Cardiac septum (tissue), 1 donor: ENCODE measurements around a stretch of chr1.

- PRO-cap, result no peak
These were observed 212.8 kb upstream of the FGGY start for GRCh38 chr1:59083804-59084798.

DNA sequence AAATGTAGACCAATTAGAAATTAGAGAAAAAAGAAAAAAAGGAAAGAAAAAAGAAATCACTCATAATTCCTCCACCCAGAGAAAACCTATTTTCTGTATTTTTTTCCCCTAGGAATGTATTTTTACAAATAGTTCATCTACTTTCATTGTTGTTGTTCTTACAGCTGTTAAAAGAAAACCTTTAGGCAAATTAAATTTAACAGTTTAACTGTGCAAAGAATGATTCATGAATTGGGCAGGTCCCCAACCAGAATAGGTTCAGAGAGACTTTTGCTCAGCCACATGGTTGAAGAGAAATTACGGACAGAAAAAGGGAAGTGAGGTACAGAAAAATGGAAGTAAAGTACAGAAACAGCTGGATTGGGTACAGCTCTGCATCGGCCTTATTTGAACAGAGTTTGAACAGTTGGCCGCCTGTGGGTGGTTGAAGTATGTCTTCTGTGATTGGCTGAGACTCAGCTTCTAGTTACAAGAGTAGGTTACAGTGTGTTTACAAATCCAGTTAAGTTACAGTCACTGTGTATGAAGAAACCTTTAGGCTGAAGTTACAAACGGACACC, 210.0 kb downstream of the FGGY start:
- PRO-cap, result no peak

DNA sequence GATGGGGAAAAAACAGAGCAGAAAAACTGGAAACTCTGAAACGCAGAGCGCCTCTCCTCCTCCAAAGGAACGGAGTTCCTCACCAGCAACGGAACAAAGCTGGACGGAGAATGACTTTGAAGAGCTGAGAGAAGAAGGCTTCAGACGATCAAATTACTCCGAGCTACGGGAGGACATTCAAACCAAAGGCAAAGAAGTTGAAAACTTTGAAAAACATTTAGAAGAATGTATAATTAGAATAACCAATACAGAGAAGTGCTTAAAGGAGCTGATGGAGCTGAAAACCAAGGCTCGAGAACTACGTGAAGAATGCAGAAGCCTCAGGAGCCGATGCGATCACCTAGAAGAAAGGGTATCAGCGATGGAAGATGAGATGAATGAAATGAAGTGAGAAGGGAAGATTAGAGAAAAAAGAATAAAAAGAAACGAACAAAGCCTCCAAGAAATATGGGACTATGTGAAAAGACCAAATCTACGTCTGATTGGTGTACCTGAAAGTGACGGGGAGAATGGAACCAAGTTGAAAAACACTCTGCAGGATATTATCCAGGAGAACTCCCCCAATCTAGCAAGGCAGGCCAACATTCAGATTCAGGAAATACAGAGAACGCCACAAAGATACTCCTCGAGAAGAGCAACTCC, 237.1 kb downstream of the FGGY start:
- PRO-cap, result no peak

GRCh38 chr1:59669763-59670028, 145.1 kb upstream of the HOOK1 start:
- PRO-cap, result no peak

GRCh38 chr1:59814189-59814719, 495 bp upstream of the HOOK1 start:
- PRO-cap, result no peak

- PRO-cap, result no peak
These were observed 33.3 kb downstream of the HOOK1 start for GRCh38 chr1:59847997-59848490.

- PRO-cap, result no peak
These were observed 48.1 kb downstream of the HOOK1 start for GRCh38 chr1:59862516-59863509.

- PRO-cap, result no peak
These were observed 10.3 kb upstream of the CYP2J2 start for GRCh38 chr1:59936748-59937329.

GRCh38 chr1:59994307-59994735, 67.7 kb upstream of the CYP2J2 start:
- PRO-cap, result no peak

GRCh38 chr1:61093484-61094392, 11.4 kb downstream of the NFIA start:
- PRO-cap, result no peak

GRCh38 chr1:61124775-61125199, 42.4 kb downstream of the NFIA start:
- PRO-cap, result no peak

DNA sequence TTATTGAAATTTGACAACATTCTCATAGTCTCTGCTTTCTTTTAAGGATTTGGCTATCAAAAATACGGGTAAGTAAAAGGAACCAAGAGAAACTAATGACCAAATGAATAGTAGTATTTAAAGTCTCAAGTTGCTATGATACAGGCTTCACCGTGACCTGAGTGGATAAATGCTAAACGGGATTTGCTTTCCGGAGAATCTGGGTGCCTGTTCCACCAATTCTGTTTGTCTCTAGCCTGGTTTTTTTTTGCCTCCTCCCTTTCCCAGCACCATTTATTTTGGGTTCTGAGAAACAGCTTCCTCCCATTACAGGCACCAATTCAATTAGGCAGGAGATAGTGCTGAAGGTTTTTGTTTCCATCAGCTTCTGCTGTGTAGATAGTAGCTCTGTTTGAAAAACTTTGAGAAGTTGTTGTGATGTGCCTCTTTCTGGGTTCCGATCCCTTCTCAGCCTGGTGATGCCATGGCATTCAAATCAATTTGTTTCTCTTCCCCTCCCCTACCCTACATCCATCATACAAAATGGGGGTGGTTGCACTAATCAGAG, 108.9 kb downstream of the NFIA start:
- PRO-cap, result bidirectional peak, plus-strand start at position 272 of the sequence, minus-strand start at position 233 of the sequence

GRCh38 chr1:61318057-61319059, 236.0 kb downstream of the NFIA start:
- PRO-cap, result bidirectional peak, plus-strand start at chr1:61318466, minus-strand start at chr1:61318358; bidirectional peak, plus-strand start at chr1:61318712, minus-strand start at chr1:61318575

DNA sequence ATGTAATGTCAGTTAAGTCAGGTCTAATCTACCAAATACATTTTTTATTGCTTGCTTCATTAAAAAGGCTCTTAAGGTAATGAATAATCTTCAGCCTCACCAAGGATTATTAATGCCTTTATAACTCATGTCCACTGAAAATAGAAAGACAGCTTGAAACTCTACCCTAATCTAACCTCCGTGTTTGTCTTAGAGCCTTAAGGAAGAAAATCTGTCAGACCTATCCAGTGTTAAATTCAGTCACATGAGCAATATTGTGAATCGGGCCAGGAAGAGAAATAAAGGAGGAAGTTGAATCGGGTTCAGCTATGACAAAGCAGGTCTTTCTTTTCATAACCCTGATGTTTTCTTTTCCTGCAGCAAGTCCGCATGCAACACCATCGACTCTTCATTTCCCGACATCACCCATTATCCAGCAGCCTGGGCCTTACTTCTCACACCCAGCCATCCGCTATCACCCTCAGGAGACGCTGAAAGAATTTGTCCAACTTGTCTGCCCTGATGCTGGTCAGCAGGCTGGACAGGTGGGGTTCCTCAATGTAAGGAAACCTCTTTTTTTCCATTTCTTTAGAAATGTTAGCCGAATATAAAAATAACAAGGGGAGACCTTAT, 321.1 kb downstream of the TM2D1 start:
- PRO-cap, result no peak

GRCh38 chr1:61452938-61454171, 271.6 kb downstream of the TM2D1 start:
- PRO-cap, result bidirectional peak, plus-strand start at chr1:61453352, minus-strand start at chr1:61453140

DNA sequence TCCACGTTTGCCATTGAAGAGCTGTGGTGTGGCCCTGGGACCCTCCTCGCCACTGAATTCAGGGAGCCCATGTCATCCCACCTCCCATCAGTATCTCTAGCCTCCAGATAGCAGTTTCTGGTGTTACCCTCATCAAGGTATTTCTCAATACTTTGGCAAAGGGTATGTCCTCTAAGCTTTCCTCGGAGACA, 233.6 kb downstream of the TM2D1 start:
- PRO-cap, result no peak

DNA sequence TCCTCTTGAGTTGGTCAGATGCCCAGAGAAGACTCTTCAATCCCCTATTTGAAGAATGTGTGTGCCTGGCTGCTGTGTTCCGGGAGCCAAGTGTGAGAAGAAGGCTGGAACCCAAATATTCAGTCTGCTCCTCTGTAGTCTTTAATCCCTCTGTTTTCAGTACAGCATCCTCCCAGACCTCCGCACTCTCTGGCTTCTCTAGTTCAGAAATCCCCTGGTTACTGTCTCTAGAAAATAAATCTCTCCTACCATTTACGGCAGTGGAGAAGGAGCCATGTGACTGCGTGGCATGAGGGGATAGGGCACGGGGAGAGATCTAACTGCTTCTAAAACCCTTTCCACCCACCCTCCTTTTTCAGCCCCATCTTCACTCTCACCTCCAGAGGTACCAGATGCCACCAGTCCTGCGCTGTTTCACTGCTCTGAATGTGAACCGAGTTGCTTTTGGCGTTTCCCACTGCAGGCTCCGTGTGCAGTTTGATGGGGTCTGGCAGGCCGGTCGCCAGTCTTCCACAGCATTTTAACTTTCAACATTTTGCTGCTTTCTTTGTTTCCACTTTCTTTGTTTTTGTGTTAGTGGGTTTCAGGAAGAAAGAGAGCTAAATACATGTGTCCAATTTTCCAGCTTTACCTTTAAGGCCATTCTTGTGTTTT, 133.2 kb downstream of the TM2D1 start:
- PRO-cap, result no peak

DNA sequence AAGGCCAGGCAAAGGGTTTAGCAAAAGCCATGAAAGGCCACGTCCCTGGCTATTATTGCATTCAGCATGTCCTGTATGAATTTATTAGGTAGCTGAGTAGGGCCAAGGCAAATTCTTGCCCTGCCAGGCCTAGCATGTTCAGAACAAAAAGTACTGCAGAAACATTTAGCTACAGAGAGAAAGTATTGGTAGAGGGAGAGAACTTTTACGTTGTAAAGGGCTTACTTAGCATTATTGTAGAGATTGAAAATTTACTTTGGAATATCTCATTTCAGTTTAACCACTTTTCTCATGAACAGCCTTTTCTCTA, 94.4 kb downstream of the PATJ start:
- PRO-cap, result no peak

DNA sequence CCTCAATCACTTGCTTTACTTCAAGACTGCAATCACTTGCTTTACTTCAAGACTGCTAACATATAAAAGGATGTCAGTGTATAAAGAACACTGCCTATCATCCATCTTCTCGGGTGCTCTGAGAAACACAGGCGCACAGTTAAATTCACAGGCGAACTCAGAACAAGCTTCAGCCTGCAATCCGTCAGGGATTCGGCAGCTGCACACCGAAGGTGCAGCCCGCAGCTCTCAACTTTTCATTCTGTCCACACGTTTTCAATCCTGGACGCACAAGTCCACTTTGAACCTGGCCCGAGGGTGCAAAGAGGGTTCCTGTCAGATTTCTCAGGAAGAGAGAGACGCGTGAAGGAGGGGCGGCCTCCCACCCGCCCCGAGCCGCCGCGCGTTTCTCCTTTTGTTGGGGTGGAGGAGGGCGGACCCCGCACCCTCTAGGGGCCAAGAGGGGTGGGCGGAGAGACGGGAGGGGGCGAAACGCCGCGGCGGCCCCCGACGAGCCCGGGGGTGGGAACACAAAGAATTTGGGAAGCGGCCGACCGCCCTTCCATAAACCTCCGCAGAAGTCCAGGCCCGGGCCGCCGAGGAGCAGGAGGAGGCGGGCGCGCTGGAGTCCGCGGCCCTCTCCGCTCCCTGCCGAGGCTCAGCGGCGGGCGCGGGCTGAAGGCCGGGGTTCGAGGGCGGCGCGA, 674 bp downstream of the DOCK7 start:
- PRO-cap, result no peak

GRCh38 chr1:63317381-63318243, 4.8 kb upstream of the FOXD3 start:
- PRO-cap, result no peak